HT-29 (cell line): ENCODE measurements around a stretch of chr22.

DNA sequence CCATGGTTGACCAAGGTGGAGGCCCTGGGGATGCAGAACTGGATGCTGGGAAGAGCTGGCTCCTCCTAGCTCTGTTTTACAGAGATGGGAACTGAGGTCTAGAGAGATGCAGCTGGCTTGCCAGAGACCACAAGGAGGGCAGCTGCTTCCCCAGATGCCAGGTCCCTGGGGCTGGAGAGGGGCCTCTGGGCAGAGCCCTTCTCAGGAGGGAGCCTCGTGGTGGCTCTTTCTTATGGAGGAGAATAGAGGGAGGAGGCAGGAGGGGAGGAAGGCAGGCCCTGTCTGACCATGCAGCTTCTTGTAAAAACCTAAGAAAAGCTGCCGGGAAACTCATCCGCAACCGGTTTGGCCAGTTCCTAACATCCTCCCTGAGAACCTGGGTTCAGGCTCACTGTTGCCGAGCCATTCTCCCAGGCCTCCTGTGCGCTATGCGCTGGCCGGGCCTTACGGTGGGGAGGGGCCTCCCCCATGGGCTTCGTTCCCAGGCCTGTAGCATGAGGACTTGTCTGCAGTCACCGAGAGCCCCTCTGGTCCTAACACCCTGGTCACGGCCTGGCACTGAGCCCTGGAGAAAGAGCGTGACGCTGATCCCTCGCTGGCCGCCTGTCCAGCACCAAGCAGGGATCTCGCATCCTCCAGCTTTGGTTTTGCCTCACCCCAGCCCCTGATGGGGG is 80.5 kb downstream of the WNT7B start:
- RAMPAGE, long total RNA, result no peak

DNA sequence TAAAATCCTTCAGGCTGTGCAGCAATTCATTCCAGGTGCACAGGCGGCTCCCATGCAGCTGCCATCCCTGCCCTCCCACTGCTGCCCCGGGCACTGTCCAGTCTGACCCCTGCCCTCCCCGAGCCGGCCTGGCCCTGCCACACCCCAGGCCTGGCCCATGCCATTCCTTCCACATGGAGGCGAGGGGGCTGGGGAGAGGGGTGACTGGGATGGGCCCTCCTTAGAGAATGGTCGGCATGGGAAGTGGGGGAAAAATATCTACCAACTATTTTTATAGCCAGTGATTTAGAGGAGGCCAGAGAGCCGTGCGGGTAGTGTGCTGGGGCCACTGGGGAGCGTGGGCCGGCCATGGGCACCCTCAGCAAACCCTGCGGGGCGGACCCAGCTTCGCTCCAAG is 21.9 kb downstream of the WNT7B start:
- RAMPAGE, long total RNA, result no peak

DNA sequence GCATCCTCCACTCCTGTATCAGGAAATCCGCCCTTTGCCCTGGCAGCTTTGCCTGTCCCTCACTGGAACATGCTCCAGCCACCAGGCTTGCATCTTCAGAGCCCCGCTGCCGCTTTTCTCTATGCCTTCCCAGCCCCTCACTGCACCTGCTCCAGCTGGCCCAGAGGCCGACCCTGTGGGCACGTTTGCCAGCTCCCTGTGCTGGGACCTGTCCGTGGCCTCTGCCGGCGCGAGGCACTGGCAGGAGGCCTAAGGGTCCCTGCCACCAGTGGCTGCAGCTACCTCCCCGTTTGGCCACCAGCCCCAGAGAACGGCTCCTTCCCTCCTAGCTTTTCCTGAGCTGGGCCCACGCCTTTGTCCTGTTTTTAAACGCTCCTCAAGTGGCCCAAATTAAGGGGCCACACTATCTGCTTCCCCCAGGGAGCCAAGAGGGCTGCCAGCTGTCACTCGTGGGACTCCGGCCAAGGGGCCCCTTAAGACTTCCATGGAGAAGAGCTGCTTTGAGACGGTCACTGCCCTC is 24.5 kb upstream of the WNT7B start:
- RAMPAGE, long total RNA, result no peak

DNA sequence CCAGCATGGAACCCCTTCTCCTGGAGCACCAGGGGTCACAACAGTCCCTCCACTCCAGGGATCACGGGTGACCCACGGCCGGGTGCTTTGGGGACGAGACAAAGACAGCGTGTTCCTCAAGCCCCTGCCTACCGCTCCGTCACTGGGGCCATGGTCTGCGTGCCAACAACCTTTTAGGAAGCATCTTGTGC is 67.2 kb upstream of the WNT7B start:
- RAMPAGE, long total RNA, result no peak

- RAMPAGE, long total RNA, result no peak
Observed at GRCh38 chr22:46052556-46053209, 75.7 kb upstream of the WNT7B start.

DNA sequence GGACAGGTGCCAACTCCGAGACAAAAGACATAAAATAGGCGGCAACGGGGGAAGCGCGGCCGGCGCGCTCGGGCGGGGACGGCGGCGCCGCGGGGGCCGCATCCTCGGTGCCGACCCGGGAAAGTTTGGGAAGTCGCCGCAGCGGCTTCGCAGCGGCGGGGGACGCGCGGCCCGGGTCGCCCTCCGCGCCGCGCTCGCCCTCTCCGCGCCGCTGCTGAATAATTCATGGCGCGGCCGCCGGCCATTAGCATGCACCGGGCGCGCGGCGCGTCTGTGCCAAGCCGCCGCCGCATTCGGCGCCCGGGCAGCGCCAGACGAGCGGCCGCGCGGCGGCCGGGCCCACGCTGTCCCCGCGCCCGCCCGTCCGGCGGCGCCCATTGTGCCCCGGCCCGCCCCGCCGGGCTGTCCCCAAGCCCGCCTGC is 78.7 kb upstream of the PPARA start:
- RAMPAGE, long total RNA, result no peak

DNA sequence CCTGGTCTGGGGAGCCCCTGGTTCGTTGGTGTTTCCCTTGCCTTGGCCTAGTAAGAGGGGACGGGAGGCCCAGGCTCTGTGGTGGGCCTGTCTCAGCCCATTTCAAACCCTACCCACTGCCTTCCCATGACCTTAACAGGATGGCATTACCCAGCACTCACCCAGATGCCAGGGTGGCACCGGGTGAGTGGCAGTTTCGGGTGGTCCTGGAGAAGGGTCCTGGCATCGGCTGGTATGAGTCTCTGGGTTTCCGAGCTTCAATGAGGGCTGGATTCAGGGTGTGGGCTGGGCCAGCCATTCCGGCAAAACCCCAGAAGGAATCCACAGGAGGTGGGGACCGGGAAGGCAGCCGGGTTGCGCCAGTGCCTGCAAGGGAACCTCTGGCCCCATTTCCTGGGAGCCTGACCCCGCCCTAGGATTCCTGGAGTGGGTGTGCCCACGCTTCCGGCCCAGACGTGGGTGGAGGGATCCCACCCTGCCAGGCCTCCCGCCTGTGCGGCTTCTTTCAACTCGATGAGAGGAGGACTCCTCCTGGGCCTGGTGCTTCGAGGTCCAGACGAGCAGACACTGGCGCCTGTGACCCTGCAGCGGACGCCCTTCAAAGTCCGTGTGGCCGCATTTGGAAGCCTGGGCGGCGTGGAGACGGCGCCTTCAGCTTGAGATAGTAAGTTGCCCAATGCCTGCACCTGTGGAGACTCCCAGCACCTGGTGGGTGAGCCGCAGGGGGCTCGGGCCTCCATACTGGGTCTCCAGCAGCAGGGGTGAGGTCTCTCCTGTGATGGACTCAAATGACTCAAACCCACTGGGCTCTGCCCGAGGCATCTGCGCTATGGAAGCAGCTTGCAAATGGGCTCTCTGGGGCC is 64.6 kb upstream of the PPARA start:
- RAMPAGE, long total RNA, result no peak

DNA sequence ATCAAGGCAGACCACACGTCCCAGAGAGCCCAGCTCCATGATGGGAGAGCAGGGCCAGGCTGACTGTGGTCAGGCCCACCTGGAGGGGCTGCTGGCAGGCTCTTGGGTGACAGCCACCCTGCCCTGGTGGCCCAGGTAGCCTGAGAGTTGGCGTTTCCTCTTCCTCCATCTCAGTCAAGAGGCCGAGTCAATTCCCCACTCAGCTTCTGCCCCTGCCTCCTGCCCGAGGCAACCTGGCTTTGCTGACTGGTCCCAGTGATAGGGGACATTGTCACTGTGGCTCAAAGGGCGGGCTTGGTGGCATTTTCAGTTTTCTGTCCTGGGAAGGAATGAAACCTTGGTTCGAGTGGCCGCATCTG is 60.8 kb upstream of the PPARA start:
- RAMPAGE, long total RNA, result no peak

GRCh38 chr22:46090765-46091350 is 59.5 kb upstream of the PPARA start:
- RAMPAGE, long total RNA, result no peak

DNA sequence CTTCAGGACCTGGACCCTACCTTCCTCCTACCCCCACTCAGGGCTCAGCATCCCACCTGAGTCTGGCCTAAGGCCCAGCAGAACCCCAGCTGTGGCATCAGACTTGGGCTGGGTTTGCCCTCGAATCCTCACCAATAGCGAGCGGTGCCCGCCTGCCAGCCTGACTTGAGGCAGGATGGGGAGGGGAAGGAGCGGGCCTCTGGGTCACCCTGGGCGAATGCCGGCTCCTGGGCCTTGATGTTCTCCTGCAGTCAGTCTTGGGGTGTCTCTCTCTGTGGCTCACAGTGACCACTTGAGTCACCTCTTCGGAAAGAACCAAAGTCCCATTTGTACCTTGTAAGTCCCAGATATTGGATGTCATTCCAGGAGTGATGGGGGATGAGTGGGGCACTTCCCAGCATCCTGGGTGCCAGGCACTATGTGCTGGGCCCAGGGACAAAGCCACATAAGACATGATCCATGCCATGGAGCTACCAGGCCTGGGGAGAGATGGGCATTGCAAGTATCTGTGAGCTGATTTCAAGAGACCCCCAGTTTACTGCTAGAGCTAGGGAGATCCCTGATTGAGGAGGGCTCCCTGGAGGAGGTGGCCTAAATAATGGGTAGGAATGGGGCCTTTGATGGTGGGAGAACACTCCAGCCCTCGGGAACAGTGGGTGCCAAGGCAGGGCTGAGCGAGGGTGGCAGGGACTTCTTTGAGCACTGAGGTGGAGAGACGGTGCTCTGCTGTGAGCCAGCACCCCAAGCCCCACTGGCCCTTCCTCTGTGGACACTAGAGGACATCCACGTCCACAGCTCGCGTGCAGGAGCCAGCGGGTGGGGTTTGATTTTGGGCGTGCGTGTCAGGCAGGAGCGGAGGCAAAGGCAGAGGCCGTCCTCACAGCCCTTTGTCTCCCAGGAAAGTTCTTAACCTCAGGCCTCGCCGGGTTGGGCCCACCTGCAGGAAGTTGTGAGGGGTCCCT is 53.2 kb upstream of the PPARA start:
- RAMPAGE, long total RNA, result no peak

DNA sequence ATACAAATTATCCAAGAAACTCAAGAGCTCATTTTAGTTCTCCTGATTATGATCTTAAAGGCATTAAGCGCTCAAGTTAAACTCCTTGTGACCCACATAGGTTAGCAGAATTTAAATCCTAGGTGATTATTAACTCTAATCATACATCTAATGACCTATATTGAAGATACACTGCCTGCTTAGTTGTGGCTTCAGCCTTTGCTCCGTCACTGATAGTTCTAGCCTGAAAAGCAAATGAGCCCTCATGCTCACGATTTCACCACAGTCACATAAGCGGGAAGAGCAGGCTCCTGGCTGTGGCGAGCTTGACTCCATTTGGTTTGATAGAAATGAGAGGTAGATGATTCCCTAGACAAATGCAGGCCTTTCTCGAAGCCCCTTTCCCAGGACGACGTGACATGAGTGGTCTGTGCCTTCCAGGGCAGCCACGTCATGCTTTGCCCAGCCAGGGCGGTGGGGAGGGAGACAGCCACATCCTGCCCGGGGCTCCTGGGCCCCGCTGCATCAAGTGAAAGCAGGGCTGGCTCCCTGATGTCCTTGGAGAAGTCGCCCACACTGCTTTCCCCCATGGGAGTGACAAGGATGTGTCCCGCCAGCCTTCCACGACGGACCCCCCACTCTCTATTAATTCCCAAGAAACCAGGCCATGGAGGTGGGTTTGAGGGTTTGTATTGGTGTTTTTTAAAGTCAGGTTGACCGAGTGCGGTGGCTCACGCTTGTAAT is 13.1 kb downstream of the PPARA start:
- RAMPAGE, long total RNA, result no peak

GRCh38 chr22:46213976-46214502 is 36.1 kb downstream of the CDPF1 start:
- RAMPAGE, long total RNA, result no peak

DNA sequence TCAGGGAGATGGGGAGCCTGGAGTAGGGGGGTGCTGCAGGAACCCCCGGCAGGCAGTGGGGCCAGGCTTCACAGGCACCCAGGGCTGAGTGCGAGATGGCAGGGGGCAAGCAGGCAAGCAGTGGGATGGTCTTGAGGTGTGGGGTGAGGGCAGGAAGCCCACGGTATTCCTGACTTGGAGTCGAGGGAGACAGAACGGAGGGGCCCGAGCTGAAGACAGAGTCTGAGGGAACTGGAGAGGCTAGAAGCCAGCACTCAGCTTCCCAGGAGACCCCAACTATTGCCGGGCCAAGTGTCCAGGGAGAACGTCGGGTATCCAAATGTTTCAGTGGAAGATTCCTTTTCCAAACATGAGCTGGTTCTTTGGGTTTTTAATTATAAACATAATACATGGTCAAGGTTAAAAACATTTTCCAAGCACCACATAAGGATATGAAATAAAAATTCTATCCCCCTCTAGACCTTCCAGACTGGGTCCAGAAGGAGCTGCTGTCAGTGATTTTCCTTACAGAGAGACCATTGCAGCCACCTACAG is 5.9 kb downstream of the CDPF1 start:
- RAMPAGE, long total RNA, result no peak

- RAMPAGE, long total RNA, result no peak
Observed at GRCh38 chr22:46275717-46276453, 8.1 kb downstream of the TTC38 start.

DNA sequence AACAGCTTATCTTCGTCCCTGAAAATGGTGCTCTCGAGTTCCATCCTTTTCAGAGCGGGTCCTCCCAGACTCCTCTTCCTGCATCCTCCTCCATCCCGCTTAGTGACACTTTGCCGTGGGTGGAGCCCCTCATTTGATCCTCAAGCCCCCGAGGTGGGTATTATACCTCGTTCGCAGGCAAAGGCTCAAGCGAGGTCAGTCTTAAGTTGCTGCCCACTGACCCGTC is 800 bp upstream of the GTSE1 start:
- RAMPAGE, long total RNA, result no peak

GRCh38 chr22:46408532-46408957 is 73.0 kb downstream of the TRMU start:
- RAMPAGE, long total RNA, result no peak

DNA sequence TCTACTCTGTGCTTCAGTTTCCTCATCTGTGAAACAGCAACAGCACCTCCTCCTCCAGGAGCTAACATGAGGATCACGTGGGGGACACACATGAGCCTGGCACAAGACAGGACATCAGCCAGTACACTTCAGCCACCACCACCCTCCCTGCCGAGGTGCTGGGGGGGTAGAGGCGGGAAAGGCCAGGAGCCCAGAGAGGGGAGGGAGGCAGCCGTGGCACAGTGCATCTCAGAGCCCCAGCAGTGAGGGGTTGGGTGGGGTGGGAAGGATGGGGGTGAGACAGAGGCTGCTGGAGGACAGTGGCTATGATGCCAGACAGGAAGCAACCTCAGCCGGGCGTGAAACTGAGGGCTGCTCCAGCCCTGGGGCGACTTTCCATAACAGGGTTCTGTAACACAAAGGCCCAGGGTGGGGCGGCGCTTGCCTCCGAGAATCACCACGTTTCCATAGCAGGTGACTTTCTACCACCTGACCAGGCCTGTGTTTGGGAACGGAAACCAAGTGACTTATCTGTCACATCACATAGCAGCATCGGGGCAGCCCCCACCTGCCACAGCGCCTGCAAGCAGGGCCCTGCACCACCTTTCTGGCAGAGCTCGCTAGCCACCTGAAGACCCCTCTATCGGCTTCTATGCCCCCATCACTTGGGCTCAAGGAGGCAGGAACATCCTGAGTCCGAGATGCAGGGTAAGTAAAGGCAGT is 85.7 kb downstream of the TRMU start:
- RAMPAGE, long total RNA, result no peak

- RAMPAGE, long total RNA, result no peak
Observed at GRCh38 chr22:46432063-46432907, 96.8 kb downstream of the TRMU start.

DNA sequence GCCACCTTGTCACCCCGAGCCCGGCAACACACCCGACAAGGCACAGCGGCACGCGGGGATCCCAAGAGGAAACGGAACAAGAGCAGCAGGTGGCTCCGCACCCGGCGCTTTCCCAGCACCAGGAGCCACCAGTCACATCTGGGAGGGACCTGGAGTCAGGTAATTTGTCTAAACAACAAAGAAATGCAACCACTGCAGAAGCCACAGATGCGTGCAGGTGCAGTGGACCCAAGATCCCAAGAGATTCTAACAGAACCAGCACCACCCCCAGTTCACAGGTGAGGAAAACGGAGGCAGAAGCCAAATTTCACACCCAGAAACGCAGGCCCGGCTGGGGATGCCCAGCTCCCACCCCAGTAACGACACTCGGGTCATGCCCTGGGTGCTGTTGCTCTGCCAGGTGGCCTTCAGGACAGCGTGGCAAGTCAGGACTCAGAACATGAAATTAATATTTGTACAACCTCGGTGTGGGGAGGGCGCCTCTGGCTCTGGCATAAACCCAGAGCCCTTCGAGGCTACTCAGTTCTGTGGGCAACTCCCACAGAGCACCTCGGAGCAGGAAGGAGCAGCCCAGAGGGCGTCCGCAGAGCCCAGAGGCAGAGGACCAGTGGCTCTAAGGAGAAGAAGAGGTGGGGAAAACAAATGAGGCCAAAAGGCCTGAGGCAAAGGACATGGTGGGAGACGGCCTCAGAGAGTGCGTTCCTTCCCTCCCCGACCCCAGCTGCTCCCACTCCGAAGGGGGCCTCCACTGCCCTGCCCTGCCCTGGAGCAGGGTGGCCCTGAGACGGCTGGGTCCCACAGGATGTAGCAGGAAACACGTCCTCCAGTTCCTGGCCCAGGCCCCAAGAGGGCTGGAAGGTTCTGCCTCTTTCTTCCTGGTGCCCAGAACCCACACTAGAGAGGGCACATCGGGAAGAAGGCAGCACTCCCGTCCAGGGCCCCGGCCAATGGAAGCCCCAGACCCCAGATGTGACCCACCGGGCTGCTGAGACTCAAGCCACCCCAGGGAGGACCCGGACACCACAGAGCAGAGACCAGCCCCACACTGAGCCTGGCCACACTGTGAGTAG is 71.5 kb downstream of the CELSR1 start:
- RAMPAGE, long total RNA, result no peak

DNA sequence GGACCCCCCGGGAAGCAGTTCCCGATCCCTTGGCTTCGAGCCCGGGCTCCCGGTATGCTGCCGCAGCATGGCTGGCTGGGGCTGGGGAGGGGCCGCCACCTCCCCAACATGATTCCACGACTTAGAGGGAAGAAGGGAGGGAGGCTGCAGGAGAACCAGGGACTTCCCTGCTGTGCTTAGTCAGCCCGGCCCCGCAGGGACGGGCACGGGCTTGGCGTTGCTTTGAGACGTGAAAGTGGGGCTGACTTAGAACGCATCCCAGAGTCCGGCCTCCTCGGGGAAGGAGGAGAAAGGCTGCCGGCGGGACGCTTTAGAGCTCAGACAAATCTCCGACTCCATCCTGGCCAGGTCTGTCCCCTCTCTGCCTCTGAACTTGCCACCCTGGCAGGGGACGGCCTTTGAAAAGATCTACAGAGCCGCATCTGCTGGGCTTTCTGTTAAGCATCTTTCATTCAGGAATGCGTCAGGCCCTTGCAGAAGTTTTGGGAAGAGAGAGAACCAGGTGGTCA is 35.5 kb upstream of the GRAMD4 start:
- RAMPAGE, long total RNA, result no peak